A375 (cell line): ENCODE measurements around a stretch of chr18.

DNA sequence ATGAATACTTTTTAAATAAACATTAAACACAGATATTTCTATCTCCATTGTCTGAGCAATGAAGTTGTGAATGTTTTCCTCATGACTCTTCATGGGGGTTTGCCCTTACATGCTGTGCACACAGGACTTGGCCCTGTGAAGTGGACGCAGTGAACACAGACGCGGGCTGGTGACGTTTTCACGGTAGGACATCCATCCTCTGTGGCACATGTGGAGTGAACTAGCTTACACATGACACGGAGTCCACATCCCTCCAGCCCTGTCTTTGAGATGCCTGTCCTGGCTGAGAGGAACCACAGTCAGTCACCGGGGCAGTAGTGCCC is 70.8 kb downstream of the MBP start:
- RAMPAGE, long total RNA, result no peak

GRCh38 chr18:77068313-77069187 is 64.0 kb downstream of the MBP start:
- RAMPAGE, long total RNA, result no peak

DNA sequence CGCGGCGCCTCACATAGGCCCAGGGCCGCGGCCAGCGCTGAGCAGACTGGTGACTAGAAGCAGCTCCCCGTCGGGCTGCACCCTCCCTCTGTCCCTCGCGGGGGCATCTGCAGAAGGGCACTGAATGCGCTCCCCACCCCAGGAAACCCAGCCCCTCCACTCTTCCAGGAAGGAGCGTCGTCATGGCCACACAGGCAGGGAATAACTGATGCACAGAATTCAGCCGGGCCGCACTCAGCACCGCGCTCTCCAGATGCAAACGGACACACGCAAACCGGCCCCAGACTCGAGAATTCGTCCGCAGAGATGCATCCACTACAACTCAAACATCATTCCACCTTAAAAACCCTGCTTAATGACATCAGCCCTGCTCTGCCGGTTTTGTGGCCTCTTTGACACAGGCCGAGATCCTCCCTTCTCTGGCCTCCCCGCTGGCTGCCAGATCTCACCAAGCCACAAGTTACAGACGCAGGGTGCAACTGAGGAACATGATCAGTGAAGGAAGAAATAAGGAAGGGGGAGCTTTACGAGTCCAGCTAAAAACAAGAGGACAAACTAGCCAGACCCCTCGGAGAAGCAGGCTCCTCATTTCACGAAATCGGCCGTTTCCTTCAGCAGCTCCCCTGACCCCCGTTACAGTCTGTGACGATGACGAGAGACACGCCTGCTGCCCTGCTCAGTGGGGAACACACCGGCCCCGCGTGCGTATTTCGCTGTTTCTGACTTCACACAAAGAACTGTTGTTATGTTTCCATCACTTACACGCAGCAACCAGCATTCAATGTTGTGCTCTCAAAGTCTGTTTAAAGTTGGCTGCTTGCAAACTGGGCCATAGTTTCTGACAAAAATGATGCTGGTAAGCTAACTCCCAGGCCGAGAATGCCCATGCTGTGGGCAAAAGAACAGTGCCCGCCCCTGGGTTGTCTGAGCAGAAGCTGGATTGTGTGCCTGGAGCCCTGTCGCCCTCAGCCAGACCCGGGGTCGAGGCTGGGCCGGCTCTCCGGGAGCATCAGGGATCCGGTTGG is 40.1 kb downstream of the MBP start:
- RAMPAGE, long total RNA, result no peak

DNA sequence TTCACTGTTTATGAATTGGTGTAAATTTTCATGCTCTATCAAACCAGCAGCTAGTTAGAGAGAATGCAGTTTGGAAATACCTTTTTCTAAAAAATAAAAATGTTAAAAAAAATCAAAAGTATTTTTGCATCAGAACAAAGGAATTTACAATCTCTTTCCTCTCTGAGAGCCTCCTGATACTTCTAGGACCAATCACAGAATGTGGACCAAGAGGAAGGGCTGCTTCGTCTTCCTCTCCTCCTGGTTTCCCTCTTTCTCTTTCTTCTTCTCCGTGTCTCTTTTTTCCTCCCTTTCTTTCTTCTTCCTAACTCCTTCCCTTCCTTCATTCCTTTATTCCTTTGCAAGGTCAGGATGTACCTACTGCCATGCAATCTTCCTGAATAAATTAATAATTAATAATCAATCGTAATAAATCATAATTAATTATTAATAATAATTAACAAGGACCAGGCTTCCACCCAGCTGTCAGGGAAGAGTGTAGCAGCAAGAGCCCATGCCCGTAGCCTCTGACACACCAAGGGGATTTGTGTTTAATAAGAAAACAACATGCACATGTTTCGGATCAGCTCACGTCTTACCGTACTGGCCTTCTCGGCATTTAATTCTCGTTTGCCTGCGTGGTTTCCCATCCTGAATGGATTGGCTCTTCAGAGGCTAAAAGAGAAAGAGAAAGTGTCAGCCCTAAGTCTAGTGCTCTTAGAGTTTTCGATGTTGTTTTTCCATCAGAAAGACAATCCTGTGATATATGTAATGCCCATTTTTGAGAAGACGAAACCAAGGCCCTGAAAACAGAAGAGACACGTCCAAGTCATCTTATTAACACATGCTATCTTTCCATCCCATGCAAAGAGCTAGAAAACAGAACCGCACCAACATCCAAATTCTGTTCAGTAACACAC is 27.7 kb downstream of the MBP start:
- RAMPAGE, long total RNA, result no peak

DNA sequence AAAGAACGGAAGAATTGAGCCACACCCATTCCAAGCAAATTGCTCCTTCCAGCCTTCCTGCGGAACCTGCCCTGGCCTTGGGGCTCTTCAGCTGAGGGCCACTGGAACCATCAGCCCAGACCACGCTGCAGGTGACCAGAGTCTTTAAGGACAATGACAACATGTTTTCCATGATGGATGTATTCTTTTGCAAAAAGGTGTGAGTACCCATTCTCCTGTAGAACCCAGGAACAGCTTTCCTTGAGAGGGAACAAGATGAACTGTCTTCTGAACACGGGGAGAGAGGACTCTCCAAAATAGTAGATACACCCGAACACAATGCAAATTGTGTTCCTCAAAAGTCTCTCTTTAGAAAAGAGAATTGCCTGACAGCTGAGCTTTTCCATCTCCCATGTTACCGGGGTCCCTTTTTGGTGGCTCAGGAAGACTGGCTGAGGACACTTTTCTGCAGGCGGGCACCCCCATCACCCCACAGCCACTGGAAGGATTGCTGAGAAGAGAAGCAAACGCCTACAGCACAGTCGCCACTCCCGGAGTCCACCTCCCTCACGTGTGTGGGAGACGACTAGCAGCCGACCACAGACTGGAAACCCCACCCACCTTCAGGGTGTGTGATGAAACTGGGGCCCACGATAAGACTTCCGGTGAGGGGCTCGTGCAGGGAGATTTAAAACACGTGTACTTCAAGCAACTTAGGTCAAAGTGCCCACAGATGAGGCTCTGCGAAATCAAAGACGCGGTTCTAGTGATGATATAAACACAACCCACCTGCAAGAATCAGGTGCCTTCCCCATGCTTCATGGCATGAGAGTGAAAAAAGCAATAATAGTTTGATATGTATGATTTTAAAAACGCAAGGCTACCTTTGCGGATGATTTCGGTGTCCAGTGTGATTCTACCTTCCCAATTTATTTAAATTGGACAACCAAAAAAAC is 26.4 kb downstream of the MBP start:
- RAMPAGE, long total RNA, result no peak

- RAMPAGE, long total RNA, result no peak
Observed at GRCh38 chr18:77130009-77130618, 2.5 kb downstream of the MBP start.

DNA sequence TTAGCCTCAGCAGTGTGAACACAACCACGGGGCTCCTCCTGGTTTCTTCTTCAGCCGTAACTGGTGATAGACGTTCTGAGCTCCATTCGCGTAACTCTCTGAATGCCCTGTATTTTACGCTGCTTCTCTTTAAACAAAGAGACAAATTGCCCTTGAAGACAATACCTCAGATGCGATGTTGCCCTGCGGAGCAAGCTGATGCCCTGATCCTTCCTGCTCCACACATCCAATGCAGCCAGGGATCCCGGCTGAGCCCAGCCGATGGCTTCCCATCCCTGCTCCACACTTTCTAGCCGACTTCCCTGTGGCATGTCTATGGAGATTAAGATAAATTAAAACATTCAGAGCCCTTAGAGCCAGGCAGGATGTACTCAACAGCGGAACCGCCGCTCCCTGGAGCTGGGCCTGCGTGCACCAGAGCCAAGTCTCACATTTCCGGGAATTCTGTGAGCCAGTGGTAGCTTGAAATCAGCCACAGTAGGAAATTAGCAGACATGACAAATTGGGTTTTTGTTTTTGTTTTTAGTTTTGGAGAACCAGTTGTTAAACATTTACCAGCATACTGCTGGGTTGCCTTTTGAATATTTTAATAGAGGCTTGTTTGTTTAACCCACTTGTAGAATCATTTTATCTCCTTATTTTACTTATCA is 620.5 kb downstream of the GALR1 start:
- RAMPAGE, long total RNA, result no peak

DNA sequence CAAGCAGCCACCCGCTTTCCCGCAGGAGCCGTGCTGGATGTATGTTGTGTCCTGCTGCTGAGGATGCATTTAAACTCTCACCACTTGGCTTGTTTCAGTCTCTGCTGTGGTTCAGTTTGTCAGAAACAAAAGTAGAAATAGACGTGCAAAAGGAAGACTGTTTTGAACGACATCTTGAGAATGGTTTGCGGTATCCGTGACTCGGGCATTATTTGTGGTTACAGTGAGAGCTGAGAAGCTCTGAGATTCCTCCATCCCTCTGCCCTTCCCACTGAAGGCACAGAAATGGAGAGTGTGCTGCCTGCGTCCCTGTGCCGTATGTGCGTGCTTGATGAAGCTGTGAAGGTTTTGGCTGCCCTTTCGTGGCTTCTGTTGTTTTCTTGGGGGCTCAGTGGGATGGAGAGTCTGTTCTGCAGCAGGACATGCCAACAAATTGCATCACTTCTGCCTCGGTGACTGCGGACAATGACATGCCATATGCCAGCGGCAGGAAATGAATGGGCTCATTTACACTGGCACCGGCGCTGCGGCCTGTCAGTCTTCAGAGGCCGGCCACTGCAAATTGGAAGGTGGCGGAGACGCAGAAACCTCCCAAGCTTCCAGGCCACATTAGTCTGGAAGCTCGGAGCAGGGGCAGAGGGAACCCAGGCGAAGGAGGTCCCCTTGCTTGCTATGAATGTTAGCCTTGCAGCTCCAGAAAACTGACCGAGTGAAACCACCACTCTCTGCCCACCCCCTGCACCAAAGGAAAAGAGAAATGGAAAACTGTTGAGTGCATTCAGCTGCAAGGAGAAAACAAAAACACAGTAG is 417.6 kb upstream of the SALL3 start:
- RAMPAGE, long total RNA, result no peak

DNA sequence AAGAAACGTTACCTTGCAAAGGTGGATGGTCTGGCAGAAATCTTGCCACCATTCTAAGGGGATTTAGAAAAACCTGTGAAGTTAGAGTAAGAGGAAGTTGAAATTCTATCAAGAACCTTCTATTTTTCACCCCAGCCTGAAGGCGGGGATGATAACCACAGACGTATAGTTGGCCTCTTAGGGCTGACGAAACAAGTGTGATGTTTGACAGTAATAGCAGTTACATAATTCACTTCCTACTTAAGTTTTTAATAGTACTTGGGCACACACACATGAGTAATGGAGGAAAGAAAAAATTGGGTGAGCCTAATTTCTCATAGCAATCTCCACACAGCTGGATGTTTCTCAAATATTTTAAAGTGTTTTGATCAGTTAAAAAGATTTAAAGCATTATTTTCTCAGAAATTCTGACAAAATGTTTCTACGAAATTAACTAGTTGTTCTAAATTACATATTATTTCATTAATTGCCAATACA is 336.6 kb upstream of the SALL3 start:
- RAMPAGE, long total RNA, result no peak

DNA sequence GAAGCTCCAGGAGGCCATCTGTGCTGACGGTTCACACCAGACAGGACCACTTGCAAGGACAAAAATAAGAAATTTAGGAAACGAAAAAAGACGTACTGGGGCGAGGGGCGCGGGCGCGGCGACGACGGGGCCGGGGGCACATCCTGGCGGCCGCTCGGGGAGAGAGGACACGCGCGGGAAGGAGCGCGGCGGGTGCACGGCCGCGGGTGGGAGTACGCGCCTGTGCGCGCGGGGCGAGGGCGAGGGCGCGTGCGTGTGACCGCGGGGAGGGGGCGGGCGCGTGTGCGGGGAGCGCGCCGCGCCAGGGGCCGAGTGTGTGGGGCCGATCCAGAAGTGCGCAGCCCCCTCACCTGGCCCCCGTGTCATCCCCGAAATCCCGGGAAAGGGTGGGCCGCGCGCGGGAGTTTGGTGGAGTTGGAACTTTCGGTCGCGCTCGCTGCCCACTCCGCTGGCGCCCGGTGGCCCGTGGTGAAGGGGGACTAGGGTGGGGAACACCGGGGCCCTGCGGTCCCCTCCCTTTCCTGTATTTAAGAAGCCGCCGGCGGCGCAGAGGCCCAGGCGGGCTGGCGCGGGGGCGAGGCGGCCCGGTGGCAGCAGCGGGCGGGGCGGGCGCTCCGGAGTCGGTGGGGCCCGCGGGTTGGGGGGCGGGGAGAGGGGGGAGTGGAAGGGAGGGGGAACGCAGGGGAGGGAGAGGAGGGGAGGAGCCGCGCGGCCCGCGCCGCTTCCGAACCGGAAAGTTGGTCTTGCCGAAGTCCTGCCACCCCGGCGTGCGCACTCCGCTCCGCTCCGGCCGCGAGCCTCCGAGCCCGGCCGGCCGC is 719 bp upstream of the SALL3 start:
- RAMPAGE, long total RNA, result no peak

DNA sequence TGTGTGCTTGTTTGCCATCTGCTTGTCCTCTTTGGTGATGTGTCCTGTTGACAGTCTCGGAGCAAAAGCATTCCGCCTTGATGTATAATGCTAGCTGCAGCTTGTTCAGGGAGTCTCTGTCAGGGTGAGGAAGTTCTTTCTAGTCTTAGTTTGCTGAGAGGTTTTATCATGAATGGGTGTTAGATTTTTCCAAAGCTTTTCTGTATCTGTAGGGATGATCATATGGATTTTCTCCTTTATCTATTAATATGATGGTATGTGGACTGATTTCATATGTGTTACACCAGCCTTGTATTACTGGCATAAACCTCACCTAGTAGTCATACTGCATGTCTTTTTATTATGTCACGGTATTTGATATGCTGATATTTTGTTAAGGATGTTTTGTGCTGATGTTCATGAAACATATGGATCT is 109.2 kb downstream of the ATP9B start:
- RAMPAGE, long total RNA, result no peak

GRCh38 chr18:79343612-79344489 is 51.9 kb upstream of the NFATC1 start:
- RAMPAGE, long total RNA, result no peak

GRCh38 chr18:79394818-79395584 is 729 bp upstream of the NFATC1 start:
- RAMPAGE, long total RNA, result no peak

- RAMPAGE, long total RNA, result no peak
Observed at GRCh38 chr18:79396984-79397667, 1.4 kb downstream of the NFATC1 start.

DNA sequence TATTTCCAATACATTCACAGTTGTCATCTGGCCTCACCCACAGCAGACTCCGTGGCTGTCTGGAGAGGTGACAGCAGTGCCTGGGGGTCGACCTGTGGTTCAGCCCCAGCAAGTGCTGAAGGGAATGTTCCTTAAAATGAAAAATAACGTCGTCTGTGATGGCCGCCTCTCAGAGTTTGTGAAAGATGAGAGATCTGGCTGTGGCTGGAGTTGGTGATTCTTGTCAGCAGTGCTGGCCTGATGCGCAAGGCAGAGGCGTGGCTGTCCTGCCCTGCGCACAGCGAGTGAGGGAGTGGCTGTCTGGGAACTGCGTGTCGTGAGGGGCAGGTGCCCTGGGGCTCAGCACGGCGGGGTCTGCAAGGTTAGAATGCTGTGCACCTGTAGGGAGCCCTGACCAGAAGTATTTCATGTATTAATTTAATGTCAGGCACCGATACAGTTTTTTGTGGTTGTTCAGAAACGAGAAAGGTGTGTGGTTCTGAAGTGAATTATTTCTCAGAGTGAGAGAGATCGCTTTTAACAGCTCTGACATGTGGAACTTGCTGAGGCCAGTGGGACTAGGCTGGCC is 8.8 kb downstream of the NFATC1 start:
- RAMPAGE, long total RNA, result no peak

- RAMPAGE, long total RNA, result no peak
Observed at GRCh38 chr18:79466472-79467145, 70.9 kb downstream of the NFATC1 start.

DNA sequence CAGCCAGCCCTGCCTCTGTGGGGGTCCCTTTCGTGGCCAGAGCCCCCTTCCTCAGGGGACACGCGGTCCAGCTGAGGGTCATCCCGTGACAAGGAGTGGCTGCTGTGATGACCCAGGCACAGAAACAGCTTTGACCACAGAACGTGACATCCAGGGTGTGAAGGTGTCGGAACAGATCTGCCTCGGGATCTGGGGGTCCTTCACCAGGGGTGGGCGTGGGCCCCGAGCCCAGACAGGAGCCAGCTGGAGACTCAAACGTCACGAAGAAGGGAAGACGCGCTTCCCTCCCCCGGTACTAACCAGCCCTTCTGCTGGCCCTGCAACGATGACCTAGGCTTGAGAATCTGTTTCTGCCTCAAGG is 75.9 kb downstream of the NFATC1 start:
- RAMPAGE, long total RNA, result no peak

DNA sequence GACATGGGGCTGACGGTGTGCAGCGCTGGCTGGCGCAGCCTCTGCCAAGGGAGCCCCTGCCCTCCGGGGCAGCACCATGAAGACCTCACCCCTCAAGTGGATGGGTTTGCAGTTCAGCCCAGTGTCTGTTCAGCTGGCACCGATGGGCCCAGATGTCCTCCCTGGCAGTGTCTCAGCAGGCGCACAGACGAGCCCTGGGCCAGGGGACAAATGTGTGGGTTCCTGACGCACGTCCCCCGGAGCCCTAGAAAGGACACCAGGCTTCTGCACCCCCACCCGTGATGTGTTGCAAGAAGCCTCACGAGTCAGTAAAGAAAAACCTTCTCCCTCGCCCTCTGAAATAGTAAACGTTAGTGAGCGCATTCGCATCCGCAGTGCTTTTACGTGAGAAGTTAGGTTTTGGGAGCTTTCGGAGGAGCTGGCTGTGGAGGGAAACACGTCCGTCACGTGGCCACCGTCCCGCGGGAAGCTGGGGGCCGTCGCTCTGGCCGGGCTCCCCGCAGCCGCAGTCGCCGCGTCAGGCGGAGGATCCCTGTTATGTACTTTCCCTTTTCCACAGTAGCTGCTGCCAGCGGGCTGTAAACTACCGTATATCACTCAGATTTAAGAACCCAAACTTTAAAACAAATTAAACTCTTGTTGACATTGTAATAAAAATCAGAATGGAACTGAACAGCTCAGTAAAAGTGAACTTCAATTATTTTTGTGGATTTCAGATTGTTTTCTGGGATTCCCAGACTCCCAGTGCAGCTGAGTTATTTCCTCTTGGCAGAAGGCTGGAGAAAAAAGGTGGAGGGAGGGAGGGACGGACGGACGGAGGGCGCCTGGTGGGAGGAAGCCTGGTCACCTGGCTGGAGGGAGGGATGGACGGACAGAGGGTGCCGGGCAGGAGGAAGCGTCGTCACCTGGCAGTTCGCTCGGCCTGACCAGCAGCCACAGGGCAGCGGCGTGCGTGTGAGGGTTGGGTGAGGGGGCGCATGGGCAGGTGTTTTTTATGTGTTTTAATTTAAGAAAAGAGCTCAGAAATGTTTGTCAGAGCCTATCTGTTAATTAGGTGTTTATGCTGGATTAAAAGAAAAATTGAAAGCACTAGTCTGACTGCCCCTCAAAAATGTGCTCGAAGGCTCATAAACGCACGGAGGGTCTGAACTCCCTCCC is 112.1 kb downstream of the NFATC1 start:
- RAMPAGE, long total RNA, result no peak

DNA sequence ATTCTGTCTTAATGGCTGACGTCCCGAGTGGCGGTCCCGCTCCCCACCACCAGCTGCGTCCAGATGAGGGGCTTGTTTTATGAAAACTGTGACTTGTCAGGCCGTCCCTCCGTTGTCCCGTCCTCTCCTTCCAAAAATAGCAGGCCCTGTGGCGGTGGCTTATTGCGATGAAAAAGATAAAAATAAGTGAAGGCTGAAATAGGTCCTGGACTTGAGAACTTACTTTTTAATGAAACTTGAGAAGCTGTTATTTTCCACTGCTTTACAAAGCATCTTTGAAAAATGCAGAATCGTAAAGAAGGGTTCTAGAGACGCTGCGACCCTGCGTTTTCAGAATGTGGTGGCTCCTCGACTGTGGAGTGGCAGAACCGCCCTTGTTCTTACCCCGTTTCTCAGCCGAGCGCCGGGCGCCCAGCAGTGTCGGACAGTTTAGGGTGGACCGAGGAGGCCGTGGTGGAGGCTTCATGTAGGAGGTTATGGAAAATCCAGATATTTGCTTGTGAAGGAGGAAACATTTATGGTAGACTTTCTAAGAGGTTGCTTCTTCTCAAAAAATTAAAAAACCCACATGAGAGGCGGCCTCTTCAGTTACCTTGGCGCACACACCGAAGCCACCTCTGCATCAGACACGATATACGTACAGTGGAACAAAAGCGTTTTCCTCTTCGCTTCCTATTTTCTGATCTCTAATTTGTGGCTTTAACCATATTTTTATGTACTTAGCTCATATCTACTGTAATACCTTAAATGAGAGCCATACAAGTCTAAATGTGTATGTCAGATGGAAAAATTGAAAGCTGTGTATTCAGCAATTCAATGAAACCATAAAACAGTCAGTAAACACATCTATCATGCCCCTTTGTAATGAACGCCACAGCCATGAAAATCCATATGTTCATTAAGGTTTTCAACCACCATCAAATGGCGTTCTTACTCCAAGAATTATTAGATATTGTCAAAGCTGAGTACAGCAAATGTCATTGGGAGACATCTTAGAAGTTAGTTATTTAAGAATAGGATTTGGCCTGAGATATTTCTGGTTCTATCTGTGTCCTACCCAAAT is 120.7 kb downstream of the NFATC1 start:
- RAMPAGE, long total RNA, result no peak

DNA sequence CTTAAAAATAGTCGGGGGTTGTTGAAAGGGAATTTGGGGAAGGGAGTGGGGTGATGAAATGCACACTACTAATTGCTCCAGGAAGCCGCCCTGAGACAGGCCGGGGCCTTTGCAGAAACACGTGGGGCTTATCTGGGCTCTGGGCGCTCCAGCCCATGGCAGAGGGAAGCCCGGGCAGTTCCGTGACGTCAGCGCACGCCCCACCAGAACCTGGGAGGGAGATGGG is 130.9 kb downstream of the NFATC1 start:
- RAMPAGE, long total RNA, result no peak